ENCODE data around the gene PARS2.

DNA sequence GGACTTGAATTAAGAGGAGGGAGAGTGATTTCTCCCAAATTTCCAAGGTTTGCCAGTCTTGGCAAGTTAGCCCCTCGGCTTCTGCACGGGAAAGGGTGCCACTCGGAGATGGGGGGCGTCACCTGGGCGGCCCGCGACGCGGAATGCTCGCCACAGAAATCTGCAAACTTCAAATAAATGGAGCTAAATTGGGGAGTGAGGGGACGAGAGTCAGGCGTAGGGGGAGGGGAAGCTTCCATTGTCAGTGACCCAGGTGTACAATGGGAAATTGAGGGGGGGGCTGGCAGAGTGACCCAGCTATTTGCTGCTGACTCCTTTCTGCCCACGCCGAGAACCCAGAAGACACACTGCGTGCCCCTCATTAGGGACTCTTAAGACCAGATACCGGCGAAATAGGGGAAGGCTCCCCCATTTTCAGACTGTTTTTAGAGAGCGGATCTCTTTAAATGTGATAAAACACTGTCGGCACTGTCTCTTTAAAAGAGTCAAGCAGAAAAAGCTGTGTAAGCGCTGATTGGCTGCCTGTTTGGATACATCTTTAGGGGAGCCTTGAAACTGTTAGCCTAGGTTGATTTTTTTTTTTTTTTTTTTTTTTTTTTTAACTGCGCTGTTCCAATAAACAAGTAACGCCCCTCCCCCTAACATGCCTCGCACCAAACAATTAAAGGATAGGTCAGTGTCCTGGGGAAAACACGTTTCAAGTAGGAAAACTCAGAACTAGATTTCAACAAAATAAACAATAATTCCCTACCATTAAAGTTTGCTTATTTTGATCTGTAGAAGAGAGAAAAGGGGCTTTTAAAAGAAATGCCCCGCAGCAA is 140.6 kb upstream of the ACOT11 start:
- RRBS: no CpG with 5 or more reads among the region's 25 CpGs

GRCh38 chr1:54763900-54764387 is 379 bp downstream of the PARS2 start:
- RRBS: no CpG with 5 or more reads among the region's 24 CpGs

DNA sequence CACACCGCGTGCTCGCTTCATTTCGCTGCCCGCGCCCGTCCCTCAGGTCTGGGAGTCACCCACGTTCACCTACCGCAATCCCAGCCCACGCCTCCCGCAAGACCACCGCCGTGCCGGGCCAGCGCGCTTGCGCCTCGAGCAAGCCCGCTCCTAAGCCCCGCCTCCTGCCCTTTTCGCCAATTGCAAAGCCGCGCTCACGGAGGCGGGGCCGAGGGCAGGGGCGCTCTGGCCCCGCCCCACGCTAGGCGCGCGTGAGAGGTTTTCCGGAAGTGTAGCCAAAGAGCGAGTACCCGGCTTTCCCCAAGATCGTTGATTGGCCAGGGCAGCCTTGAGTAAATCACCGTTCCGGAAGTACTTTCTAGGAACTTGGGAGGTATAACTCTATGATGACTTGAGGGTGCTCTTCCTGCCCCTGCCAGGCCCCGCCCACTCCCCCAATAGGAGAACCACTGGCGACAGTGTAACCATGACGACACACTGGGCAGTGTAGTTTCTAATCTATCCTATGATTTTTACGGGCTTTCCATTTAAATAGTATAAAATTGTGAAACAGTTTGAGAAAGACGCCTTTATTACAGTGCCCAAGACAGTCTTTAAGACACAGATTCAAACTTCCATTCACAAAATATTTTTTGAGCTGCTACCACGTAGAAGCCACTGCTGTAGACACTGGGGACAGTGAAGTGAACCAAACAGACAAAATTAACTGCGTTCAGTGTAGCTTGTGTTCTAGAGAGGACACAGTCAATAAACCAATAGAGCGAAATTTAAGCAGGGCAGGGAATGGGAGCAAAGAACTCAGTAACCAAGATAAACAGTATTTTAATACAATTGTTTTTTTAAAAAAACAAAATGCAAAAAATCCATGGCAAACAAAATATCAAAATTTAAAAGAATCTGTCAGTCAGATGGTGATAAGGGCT is at the start of gene PARS2:
TSS of gene PARS2 (minus strand) at position 136 of the 923 bp plus-strand sequence.
- RRBS: 2% methylated on average over 4 of the region's 46 CpGs

DNA sequence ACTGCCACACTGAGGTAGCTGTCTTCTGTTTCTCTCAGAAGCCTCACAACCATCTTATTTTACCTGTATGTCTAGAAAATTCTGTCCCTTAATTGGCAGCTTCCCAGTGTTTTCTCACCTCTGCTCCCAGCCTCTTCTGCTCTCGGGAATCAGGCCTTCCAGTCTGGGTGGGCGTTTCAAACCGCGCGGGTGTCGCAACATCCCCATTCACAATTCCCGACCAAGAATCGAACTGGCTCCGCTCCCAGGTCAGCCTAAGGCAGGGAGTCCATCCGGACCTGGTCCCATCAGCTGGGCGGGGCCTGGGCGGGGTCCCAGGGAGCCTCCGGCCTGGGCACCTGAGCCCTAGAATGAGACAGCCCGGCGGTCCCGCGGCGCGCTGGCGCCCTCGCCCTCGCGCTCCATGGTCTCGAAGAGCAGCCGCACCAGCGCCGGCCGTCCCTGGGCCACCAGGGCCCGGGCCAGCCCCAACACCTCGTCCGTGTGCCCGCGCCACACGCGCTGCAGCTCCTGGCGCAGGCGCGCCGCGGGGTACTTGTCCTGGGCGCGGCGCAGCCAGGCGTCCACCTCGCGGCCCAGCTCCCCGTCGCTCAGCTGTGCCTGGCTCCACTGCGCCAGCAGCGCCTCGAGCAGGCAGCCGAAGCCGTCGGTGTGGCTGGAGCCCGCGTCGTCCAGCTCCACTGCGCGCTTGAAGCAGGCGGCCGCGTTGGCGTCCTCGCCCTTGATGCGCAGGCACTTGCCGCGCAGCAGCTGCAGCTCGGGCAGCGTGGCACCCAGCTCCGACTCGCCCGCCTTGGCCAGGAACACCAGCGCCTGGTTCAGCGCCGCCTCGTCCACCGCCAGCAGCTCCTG is 16.8 kb upstream of the PARS2 start:
- RRBS: 74% methylated on average over 17 of the region's 77 CpGs

DNA sequence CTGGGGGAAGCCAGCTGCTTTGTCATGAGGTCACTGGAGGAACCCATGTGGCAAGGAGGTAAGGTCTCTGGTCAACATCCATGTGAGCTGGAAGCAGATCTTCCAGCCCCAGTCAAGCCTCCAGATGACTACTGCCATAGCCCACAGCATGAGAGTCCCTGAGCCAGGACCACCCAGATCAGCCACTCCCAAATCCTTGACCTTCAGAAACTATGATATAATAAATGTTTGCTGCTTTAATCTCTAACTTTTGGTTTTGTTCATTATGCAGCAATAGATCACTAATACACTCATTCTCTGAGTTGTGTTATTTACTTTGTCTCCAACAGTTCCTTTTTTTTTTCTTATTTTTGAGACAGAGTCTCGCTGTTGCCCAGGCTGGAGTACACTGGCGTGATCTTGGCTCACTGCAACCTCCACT is 27.8 kb downstream of the DHCR24 start:
- RRBS: no CpG with 5 or more reads among the region's 2 CpGs

DNA sequence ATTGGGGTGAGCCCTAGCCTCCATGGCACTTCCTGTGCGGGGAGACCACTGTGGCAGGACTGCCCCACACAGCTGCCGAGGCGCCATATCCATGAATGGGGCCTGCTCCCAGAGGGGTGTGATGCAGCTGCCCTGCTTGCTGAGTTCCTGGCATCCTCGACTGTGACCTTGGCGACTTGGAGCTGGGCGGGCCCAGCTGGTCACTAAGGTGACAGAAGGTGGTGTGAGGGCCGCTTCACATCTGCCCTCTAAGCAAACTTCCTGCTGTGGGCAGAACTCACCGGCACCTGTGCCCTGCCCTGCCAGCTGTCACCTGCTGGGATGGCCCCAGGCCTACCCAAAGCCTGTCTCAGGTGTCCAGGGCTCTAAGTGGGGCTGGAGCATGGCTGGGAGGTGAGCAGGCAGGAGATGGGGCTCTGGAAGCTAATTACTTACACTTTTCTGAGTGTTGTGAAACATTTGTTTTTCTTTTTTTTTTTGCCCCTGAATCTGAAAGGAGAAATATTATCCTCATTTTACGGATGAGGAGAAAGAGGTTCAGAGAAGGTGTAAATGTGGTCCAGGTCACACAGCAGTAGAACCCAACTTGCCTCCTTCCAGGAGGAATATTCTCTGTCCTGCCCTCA is 9.1 kb upstream of the BSND start:
- RRBS: no CpG with 5 or more reads among the region's 9 CpGs

DNA sequence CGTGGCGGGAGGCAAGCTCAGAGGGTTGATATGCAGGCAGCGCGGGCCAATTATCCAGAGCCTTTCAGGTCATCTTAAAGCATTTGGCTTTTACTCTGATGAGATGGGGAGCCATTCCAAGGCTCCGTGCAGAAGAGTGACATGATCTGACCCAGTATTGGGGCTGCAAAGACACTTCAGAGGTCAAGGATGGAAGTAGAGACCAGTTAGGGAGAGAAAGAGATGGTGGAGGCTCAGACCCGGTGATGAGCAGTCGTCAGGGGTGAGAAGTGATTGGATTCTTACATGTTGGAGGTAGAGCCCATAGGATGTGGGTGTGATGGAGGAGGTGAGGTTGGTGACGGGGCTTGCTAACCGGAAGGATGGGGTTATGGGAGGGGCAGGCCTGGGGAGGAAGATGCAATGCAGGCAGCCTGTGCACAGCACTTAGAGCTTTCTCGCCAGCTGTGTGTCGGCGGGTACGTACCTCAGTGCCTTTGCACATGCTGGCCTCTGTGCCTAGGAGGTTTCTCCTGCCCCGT is 3.0 kb upstream of the BSND start:
- RRBS: no CpG with 5 or more reads among the region's 14 CpGs

- RRBS: no CpG with 5 or more reads among the region's 10 CpGs
These were observed 61.0 kb downstream of the USP24 start for GRCh38 chr1:55153909-55154730.

DNA sequence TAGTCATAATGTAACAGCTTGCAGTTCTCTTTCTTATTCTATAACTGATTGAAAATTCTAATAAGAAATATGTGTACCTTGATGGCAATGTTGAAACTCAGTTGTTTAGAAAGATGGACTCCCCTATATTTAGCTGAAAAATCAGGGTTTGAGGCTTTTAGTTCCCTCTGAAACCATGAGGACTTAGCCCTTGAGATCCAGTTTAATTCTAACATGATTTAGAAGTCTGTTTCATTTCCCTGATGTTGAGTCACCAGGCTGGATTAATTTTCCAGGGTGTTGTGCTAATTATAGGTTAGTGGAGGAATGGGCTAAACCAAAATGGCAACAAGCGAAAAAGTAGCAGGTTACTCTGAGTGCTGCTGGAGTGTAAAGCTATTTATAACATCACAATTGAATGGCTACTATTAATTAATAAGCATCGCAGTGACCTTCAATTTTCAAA is 15.4 kb upstream of the USP24 start:
- RRBS: no CpG with 5 or more reads among the region's 2 CpGs

DNA sequence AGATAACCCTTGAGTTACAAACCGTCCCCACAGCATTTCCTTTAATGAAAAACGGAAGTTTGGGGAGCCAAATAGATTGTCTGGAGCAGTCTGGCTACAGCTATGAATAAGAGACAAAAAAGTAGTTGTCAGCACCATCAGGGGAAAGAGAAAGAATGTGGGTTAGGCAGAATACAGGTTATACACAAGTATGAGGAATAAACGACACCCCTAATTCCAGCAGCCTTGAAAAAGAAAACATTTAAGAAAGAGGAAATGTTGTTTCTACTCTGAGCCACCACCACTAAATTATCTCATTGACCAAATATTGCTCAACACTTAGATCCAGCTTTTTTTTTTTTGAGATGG is 29.4 kb upstream of the USP24 start:
- RRBS: no CpG with 5 or more reads among the region's 3 CpGs

DNA sequence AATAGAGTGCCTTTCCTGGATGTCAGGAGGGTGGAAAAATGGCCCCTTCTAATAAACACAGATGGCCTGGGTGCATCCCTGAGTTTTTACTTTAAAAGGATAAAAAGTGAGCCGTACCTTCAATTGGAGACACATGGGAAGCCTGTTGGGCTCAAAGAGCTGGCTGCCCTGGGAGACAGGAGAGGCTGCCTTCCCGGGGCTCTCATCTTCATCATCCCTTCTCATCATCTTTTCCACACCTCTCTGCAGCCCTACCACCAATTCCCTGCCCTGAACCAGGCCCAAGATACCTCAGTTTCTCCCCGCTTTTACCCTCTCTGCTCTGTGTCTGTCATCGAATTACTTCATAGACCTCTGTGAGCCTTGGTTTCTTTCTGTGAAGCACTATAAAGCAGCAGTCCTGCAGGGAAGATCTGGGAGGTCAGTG is 362.7 kb upstream of the USP24 start:
- RRBS: no CpG with 5 or more reads among the region's 4 CpGs

- RRBS: no CpG with 5 or more reads among the region's 1 CpG
These were observed 599.8 kb upstream of the USP24 start for GRCh38 chr1:55814899-55815358.

GRCh38 chr1:56497010-56497427 is 82.3 kb downstream of the PLPP3 start:
- RRBS: no CpG with 5 or more reads among the region's 7 CpGs

DNA sequence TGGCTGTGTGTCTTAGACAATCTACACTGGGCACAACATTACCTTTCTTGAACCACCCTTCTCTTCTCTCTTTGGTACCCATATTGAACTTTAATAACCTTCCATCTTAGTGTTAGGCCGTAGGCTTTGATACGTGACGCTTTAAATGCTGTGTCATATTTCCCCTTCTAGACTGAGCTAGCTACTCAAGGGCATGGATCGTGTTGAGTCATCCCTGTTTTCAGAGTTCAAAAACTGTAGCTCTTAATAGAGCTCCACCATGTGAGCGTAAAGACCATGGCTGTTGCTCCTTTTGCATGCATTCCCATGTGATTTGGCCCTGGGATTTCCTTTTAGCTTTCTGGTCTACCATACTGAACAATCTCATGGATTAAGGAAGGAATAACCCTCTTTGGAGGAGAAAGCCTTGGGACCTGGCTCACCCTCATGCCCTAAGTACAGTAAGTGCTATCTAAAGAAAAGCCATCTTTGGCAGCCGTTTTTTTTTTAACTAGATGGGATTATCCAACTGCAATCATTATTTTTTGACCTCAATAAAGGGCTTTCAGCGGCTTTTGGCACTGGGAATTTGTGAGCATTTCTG is 76.7 kb downstream of the PLPP3 start:
- RRBS: no CpG with 5 or more reads among the region's 7 CpGs

DNA sequence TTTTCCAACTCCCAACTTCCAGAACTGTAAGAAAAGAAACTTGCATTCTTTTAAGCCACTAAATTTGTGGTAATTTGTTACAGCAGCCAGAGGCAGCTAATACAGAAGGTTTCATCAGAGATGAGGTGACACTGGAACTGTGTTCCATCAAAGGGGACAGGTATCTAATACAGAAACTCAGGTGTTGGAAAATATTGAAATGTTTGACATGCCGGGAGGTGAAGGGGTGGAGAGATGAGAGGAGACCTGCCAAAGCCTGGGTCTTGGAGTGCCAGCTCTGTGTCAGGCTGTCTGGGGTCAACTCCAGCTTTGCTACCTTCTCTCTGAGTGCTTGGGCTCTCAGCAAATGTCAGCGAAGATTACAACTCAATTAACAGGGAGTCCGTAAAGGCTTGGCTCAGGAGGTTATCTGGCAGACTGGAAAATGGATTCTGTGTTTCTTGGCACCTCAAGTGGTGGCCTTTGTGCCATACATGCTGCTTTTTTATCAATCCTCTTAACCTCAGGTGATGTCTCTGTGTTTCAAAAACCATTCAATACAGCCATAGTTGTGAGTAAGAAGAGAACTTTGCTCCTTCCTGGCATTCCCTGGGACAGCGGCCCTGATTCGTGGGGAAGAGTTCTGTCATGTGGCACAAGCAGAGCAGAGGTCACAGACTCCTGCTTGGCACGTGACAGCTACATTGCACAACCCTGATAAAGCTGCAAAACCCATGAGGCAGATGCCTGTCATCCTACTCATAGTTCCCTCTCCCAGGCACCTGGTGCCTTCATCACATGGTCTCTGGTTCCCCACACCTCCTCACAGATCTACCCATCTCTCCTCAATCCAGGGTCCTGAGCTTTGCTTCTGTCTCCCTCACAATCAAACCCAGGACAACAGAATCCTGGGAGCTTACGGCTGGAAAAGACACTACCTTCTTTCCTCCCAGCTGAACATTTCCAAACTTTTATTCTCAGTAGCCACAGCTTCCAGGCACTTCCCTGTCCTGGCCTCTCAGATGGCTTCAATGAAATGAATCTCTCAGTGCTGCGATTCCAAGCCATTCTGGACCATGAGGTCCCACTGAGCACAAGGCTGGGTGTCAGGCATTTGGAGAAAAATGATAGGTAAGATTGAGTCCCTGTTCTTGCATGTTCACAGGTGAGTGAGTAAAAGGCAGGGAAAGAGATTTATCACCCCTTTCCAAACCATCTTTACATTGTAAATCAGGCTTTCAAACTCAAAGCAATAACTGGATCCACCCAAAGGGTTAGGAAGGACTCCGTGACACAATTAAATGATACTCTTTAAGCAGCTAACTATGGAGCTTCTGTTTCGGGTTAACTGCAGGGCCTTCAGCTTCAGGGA is 70.9 kb downstream of the PLPP3 start:
- RRBS: no CpG with 5 or more reads among the region's 10 CpGs

- RRBS: no CpG with 5 or more reads among the region's 2 CpGs
These were observed 267 bp upstream of the PLPP3 start for GRCh38 chr1:56579729-56579930.

- RRBS: no CpG with 5 or more reads among the region's 3 CpGs
These were observed 19.1 kb downstream of the FYB2 start for GRCh38 chr1:56799982-56800546.

GRCh38 chr1:56920568-56920931 is 45.3 kb downstream of the C8B start:
- RRBS: no CpG with 5 or more reads among the region's 2 CpGs

- RRBS: no CpG with 5 or more reads among the region's 1 CpG
These were observed 161.5 kb upstream of the C8B start for GRCh38 chr1:57127417-57127616.